GM19240 (cell line): ENCODE results near the genes OR9K2, OR6C3, OR6C70, OR6C4 and GDF11.

GRCh38 chr12:54386349-54386848, 1.9 kb upstream of the ZNF385A start:
- RRBS: no CpG with 5 or more reads among the region's 4 CpGs

GRCh38 chr12:54394186-54394545, 9.6 kb upstream of the ZNF385A start:
- RRBS: no CpG with 5 or more reads among the region's 2 CpGs

DNA sequence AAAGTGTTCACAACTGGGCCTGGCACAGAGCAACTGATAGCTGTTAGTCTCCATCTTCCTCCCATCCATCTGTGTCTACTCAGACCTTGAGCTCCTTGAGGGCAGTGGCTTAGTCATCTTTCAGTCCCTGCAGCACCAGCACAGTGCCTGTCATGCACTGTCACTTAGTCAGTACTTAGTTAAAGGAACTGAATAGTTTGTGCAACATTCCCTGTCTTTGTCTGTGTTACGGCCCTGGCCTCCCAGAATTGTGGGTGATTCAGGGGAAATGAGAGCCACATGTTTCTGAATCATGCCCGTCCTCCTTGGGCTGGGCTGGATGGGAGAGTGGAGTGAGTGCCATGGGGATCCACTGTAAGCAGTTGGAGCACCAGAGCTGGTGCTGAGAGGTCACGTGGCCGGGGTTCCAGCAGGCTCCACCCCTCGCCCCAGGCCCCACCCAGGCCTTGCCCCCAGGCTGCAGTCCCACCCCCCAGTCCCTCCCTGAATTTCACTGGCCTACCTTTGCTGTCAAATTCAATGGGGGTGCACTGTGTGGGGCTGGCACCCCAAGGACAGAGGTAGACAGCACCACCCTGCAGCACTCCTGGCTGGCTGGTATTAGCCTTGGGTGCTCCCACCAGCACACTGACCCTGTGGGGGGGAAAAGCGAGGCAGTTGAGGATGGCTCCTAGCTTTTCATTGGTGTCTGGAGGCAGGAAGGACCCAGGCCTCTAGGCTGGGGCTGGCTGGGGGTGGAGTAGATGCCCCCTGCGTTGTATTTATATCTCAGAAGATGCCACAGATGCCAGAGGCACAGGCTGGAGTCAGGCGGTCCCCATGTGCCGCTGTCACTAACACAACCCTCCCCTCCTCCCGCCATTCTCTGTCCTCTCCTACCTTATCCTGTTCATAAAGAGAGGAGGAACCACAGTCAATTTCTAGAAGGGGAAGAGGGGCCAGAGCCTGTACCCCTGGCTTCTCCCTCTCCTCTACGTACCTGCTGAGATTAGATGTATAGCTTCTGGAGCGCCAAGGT, 7.4 kb downstream of the ITGA5 start:
- RRBS: no CpG with 5 or more reads among the region's 12 CpGs

GRCh38 chr12:54427227-54427639, 8.2 kb upstream of the ITGA5 start:
- RRBS: no CpG with 5 or more reads among the region's 2 CpGs

DNA sequence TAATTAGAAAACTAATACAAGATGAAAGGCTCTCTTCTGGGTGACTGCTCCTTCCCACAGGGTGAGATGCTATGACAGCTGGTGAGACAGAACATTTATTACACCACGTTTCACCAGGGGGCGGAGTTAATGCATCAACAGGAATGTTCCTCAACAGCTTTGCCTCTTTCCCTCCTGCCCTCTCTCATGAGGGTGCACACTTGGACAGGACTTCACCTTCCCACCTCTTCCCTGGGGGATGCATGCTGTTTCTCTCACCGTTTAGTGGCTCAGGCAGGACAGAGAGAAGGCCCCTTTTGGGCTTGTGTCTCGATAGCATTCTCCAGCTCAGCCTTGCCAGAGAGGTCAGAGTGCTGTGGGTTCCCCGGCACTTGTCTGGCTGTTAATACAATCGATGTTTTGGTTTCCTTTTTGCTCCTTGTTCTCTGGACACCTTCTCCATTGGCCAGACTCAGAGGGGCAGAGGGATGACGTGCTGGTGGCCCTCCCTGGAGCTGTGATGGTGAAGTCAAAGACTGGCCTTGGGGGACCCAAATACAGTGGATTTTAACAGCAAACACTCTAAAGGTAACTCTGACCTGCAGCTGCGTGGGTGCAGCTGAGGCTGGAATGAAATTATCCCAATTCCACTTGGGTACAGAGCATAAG, 13.5 kb upstream of the PPP1R1A start:
- RRBS: no CpG with 5 or more reads among the region's 8 CpGs

GRCh38 chr12:54888218-54888775, 34.0 kb downstream of the MUCL1 start:
- RRBS: no CpG with 5 or more reads among the region's 12 CpGs

DNA sequence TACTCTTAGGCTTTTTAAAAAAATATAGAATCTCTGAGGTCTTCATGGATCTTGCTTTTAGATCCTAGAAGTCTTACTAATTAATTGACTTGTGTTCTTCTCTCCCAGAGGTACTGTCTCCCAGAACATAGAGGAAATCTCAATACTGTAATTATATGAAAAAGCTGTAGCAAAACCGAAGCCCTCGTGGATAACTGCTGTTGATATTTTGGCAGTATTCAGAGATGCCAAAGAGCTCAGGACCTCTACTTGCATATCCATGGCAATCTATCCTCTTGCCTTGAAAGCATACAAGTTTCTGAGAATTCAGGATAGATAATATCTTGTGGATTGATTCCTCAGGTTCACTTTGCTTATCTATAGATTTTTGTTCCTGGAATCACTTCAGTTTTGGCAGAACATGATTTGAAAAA, at the start of gene OR9K2:
TSS of gene OR9K2 (plus strand) at position 232 of the 413 bp plus-strand sequence.
- RRBS: no CpG with 5 or more reads among the region's 2 CpGs

DNA sequence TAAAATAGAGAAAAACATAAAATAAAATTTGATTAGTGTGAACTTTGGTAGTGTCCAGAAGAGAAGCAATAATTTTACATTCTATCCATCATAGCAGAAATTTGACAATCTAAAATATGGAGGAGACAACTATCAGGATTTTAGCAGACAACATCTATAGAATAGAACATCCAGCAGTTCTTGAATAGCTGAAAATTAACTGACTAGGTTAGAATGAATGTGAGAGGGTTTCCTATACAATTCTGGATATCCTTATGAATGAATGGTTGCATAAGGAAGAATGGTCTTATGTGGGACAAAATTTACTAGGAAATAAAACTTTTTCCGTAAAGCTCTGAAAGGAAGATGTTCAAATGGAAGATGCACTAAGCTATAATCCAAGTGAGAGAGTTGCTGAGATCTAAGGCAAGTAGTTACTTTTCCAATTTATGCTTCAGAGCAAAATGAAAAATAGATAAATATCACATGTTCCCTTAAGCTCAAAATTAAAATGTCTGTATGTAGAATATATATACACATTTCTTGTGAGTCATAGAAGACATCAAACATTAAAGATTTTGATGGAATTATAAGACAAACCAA, at the start of gene OR6C3:
TSS of gene OR6C3 (plus strand) at position 344 of the 582 bp plus-strand sequence.
- RRBS: no CpG with 5 or more reads among the region's 1 CpG

GRCh38 chr12:55469879-55470438, at the start of gene OR6C70:
Gene OR6C70 (minus strand): TSS chr12:55470138.
- RRBS: no CpG with 5 or more reads among the region's 2 CpGs

DNA sequence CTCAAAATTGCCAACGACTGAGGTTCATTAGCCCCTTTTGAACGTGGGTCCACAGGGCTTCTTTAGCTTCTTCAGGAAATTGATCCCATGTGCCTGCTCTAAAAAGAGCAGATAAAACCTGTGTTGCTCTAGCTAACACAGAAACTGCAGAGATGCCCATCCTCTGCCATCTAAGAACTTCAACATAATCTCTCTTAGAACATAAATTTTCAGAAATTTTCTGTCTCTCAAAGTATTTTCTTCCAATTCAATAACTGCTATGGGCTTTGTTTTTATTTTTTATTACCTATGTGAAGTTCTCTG, at the start of gene OR6C4:
TSS of gene OR6C4 (plus strand) at position 151 of the 303 bp plus-strand sequence.
- RRBS: no CpG with 5 or more reads among the region's 2 CpGs

GRCh38 chr12:55713032-55713530, 2.8 kb upstream of the BLOC1S1 start:
- RRBS: no CpG with 5 or more reads among the region's 1 CpG

DNA sequence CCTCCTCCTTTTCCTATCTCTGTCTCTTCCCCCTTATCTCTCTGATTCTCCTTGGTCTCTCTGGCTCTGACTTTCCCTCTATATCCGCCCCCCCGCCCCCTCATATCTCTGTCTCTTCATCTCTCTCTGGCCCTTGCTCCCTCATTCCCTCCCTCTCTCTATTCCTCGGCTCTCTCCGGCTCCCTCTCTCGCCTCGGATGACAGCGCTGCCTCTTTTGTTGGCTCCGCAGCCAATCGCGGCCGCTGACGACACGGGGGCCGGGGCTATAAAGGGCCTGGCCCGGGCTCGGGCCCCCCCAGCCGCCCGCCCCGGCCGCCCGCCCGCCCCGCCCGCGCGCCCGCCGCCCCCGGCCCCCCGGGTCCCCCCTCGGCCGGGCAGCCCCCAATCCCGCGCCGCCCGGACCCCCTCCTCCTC, at the start of gene GDF11:
TSS of gene GDF11 (plus strand) at position 299 of the 415 bp plus-strand sequence.
- RRBS: 2% methylated on average over 21 of the region's 36 CpGs

- RRBS: no CpG with 5 or more reads among the region's 15 CpGs
Measured at GRCh38 chr12:55748575-55748958, 5.6 kb downstream of the GDF11 start.

DNA sequence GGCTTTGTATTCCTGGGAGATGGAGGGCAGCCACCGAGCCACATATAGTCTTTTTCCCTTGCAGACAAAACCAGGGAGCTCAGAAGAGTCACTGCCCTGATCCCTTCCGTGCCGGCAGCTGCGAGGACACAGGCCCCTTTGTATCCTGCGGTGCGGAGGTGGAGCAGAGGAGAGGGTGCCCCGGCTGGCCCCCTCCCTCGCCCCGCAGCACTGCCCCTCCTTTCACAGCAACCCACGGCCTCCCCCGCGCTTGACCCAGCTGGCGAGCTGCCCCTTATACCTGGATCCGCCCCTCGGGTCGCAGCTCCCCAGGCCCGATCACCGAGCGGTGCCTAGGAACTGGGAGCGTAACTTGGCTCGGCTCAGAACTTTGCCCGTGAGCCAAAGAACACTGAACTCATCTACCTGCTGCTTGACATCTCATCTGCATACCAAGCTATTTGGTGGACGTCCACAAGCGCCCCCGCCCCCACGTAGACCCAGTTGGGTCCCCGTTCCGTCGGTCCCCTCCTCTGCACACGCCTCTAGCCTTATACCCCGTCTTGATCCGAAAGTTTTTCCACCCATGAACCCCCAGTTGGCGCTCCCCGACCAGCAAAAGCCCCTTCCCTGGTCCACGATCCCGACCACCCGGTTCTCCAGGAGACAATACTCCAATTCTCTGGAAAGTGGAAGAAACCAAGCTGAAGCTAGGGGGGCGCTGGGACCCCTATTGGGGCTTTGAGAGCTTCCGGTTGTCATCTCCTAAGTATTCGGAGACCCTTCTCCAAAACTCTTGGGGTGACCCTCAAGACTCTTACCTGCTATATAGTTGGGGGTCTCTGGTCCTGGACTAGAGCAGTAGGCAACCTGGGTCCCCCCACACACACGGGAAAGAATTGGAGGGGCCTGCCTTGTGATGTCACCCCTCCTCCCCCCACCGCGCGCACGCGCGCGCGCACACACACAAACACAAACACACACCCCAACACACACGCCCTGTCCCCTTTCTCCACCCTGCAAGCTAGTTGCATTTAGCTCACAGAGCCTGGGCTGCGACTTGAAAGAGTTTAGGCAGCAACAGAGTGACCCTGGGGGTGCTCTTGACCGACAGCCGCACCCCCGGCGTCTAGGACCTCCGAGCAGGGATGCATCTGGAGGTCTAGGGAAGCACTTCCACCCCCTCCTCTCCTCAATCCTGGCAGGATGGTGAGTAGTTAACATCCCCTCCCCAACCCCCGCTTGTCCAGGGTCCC, 926 bp upstream of the DNAJC14 start:
- RRBS: 2% methylated on average over 8 of the region's 57 CpGs

DNA sequence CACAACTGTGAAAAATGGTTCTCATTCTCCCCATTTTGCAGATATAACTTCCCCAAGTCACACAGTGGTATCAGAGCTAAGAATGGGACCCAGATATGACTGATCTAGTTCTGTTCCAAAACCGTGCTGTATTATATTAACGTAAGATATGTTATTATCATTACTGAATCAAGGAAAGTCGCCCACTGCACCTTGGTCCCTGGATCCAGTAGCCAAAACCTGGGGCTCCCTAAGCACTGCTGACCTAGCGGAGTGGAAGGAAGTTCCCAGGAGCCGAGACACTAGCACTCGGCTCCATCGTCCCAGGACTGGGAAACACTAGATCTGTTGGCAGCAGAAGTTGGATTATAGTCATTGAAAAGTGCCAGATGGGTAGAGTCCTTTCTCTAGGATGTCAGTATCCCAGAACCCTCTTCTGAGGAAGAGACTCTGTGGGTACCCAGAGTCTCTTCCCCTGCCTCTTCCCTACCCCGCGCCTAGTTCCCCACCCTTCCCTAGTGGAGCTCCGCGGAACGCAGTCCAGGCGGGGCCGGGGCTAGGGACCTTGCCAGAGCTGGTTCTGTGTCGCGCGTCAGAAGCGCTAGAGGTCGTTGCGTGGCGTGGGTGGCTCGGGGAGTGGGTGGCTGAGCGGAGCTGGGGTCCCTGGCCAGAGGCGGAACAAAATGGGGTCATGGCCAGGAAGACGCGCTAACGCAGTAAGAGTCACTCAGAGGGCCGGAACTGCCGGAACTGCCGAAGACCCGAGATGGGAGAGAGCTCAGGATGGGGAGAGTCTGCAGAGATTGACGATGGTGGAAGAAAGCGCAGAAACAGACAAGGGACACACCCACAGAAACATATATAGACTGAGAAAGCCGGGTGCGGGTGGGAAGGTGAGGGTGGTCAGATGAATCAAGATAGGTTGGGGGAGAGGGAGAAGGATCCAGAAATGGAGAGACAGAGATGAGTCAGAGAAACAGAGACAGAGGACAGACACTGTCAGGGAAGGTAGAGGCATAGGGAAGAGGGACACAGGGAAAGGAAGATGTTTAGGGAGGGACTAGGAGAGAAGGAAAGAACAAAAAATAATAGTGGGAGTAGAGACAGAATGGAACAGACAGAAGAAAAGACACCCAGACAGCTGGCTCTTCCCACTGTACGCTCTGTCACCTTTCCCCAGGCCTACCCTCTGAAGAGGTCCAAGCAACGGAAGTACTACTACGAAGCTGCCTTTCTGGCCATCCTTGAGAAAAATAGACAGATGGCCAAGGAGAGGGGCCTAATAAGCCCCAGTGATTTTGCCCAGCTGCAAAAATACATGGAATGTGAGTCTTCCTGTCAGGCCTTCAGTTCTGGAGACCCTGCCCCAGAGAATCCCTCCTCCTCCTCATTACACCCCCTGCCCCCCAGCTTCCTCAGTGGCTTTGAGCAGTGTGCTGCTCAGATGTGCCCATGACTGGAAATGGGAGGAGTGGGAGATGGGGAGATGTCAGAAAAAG, 4.8 kb downstream of the DGKA start:
- RRBS: 81% methylated on average over 3 of the region's 38 CpGs

GRCh38 chr12:56031880-56032633, 9.7 kb upstream of the RPS26 start:
- RRBS: no CpG with 5 or more reads among the region's 6 CpGs

DNA sequence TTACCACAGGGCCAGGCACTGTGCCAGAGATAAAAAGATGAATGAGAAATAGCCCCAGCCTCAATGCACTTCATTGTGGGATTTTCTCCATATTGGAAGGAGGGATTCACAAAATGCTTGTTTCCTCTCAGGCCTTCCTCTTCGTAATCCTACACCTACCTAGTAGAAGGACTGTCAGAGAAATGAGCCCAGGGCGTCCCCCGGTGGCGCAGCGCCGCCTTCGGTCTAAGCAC, 336 bp upstream of the RPS26 start:
- RRBS: no CpG with 5 or more reads among the region's 7 CpGs

GRCh38 chr12:56094894-56095457, 9.4 kb upstream of the PA2G4 start:
- RRBS: no CpG with 5 or more reads among the region's 3 CpGs

- RRBS: no CpG with 5 or more reads among the region's 3 CpGs
Measured at GRCh38 chr12:56097093-56097397, 7.3 kb upstream of the PA2G4 start.